Sternocleidomastoid (tissue), 1 donor: Measurements from ENCODE around the gene PRDM11.

GRCh38 chr11:44584709-44585353 is 19.4 kb downstream of the CD82 start:
- PRO-cap: no peak

GRCh38 chr11:44590642-44591807 is 25.6 kb downstream of the CD82 start:
- PRO-cap: no peak

DNA sequence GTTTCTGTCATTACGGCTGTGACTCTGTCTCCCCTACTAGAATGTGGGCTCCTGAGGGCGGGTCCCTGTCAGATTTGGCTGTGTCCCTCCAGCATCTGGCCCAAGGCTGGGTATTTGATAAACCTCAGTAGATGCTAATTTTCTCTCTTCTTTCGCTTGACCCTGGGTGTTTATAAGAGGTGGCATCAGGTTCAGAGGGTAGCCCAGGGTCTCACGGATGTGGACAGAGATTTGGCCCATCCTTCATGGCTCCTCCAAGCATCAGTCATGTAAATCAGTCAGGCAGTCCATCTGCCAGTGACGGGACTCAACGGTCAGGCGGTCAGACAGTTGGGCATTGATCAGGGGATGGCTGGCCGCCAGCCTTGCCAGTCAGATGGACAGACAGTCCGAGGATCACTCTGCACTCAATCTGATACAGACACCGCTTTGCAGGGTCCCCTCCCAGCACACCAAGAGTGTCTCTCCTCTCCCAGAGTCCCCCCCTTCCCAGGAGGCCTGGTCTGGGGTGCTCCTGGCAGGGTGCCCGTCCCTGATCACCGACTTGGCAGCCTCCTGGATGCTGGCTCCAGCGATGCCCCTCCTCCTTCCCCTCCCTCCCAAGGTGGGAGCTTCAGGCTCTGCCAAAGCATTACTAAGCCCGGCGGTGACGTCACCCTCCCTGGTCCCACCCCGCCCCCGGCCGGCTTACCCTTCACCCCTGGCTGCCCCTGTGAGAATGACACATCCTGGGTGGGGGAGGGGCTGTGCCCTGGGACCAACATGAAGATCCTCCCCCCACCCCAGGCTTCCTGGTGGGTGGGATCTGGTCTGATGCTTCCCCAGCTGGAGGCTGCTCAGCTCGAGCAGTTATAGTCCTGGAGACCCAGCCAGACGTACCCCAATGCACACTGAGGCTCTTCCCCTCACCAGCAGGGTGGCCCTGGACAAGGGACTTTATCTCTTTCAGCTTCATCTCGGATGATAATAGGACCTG is 69.0 kb downstream of the CD82 start:
- PRO-cap: no peak

DNA sequence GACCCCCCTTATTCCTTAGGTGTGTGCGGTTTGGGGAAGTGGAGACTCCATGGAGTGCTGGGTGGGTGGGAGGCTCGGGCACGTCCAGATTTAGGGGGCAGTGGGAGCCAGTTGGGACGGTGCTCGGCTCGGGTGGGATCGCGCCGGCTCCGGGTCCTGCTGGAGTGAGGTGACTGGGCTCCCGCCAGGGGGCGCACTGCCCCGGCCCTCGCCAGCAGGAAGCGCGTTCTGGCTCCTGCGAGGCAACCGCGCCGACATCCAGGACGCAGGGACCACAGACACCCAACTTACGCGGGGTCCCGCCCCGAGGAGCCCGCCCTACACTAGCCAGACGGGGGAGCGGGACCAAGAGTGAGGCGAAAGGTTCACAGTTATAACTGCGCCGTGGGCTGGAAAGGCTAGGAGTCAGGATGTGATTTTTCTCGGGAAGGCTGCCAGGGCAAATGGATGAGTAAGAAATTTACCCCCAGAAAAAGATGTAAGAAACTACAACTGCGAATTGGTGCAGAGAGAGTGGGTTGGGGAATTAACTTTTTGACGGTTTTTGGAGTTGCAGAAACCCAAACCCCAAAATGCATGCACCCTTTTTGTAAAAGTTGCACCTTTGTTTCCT is 1.2 kb downstream of the TSPAN18 start:
- PRO-cap: unidirectional peak, minus-strand start at position 166 of the sequence

DNA sequence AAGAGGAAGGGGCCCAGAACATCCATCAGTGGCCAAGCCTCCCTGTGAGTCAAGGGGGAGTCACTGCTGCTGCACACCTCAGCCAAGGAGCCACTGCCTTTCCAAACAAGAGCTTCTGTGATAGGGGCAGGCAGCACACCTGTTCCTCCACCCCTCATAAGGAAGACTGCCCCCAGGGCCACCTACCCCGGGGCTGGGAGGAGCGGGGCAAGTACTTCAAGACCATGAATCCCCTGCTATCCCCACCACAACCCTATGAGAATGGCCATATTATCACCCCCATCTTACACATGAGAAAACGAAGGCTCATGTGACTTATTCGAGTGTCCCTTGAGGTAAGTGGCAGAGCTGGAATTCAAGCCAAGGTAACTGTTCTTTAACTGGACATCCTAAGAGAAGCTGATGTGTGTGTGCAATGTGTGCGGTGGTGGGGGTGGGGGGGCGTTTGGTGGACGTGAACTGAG is 5.6 kb downstream of the TP53I11 start:
- PRO-cap: no peak

- PRO-cap: no peak
Measured at GRCh38 chr11:44945787-44946989, 4.5 kb downstream of the TP53I11 start.

DNA sequence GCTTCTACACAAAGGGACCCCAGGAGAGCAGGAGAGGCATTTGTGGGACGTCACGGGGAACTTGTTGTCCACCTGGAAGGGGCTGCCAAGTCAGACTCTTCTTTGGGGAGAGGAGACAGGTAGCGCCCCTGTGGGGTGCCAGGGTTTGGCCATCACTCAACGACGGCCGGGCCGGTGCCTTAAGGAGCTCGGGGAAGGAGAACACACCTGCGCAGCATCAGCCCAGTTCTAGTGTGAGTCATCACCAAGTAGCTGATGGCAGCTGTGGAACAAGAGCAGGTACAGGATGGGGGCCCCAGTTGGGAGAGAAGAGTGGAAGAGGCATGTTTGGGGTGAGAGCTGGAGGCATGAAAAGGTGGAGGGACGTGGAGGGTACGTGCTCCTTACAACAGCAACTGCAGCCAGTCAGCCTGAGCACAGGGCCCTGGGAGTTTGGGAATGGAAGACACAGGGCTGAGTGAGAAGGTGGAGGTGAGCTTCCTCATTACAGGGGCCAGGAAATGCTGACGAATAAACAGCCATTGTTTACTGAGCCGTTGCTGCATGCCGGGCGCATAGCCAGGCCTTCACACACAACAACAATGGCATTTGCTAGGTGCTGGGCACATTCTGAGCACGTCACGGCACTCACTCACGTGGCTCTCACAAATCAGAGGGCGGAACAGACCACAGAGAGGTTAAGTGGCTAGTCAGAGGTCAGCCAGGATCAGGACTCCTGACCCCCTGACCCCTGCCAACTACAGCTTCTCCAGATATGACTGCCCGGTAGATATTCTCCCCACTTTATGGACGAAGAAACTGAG is 29.1 kb upstream of the TP53I11 start:
- PRO-cap: no peak

- PRO-cap: no peak
Measured at GRCh38 chr11:45080059-45080615, 66.3 kb upstream of the PRDM11 start.

GRCh38 chr11:45094276-45094701 is 52.1 kb upstream of the PRDM11 start:
- PRO-cap: no peak

DNA sequence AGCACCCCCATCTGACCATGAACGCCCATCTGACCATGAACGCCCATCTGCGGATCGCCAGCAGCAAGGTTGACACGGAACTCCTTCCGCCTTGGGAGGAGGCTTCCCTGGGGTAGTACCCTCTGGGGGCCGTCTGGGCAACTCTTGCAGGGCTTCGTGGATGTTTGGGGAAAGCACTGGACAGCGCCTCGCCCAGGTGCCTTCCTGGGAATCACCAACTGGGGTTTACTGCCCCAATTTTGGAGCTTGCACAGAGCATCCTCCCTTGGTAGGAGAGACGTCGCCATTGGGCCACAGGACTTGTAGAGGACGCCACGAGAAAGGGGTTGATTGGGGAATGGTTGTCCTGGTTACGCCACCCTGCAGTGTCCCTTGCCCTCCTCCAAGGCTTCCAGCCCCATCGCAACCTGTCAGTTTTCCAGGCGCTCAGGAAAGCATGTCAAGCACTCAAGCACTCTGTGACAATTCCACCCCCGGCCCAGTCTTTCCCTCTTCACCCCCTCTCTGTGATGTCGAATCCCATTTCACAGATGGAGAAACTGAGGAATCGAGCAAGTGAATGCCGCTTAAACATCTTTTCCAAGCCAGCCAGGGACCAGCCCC is 944 bp upstream of the PRDM11 start:
- PRO-cap: no peak

- PRO-cap: bidirectional peak, plus-strand start at chr11:45146533, minus-strand start at chr11:45146587; bidirectional peak, plus-strand start at chr11:45146669, minus-strand start at chr11:45146837; bidirectional peak, plus-strand start at chr11:45147343, minus-strand start at chr11:45147174
Measured at GRCh38 chr11:45146361-45147433, at the start of gene PRDM11. Gene PRDM11 (plus strand): TSS chr11:45146639.

DNA sequence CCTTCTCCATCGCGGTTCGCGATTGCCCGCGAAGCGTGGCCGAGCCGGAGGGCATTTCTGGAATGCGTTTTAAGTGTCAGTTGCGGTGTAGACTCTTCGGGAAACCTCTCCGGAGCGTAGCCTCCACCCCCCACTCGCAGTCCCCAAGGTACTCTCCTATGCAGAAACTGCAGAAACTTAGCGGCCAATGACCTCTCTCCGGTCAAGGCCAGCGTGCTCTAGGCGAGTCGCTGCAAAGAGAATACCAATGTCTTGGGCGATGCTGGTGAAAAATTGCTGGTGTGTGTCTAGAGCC is 942 bp downstream of the PRDM11 start:
- PRO-cap: no peak

DNA sequence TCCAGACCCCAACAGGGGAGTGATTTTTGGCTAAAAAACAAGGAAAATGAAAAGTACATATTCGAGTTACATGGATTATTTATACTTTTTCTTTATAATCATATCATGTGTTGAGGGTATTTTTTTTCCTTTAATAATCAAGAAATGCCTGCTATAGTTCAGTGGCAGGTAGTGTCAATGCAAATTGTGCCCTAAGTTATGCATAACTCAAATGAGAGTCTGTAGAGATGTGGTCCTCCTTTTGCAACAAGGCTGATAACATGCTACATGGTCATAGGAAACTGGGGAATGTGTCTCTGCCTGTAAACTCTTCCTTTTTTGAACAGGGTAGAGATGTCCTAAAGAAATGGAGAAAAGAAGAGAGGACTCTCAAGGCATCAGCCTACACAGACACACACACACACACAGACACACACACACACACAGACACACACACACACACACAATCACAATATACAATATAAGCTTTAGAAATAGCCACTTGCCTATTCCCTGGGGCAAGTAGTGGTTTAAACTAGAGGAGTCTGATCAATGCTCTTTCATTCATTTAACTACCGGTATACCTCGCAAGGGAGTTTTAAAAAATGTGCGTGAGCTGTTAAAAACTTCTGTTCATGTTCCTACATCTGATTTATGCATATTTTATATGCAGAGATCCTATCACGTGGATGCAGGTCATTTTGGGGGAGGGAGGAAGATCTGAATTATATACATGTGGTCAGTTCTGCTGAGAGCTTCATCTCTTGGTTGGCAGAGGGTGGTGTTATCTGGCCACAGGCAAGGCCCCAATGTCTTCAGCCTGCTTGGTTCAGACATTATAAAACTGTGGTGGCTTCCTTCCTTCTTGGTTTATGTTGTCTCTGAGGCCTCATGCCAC is 56.8 kb downstream of the SYT13 start:
- PRO-cap: no peak

DNA sequence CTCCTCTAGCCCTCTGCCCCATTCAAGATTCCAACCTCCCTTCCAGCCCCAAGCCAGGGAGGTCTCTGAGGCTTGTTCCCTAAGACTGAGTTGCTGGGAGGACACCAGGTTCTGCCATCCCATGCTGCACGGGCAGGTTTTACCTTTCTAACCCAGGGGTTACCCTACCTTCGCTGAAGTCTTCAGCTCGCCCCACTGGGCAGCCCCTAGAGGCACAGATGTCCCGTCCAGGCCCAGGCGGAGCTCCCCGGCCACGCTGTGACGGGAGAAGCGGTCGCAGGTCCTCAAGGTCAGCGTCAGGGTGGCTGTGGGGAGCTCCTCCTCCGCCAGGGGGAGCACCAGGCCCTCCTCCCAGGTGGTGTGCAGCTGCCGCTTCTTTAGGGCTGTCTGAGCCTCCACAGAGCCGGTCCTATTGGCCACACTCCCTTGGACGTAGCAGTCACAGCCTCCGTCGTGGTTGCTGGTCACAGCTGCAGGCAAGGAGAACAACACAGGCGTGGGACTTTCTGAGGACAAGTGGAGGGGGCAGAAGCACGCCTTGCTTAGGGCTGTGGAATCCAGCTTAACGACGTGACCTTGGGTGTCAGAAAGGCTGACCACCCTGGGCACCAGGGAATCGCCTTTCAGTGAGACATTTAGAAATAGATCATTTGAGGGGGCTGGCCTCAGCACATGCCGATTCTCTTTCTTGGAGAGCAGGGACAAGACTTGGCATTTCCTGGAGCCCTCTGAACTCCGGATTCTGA is 33.7 kb downstream of the SYT13 start:
- PRO-cap: no peak

DNA sequence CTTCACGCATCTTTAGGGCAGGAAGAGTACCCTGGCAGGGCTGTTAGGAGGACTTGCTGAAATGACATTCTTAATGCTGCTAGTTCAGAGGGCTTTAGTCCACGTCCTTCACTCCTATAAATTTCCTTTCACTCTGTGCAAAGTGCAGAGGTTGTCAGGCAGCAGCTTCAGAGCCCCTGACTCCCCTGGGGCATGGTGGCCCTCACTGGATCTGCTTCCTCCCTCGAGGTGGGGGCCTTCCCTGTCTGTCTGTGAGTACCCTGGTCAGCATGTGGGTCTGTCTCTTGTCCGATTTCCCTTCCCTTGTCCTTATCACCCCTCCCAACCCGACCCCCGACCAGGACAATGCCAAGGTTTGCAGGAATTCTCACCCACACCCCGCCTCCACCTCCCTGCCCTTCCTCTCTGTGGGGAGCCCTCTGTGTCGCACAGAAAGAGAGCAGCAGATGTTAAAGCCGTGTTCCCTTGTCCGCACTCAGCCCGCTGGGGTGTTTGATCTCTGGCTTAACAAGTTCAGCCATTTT is 124.5 kb upstream of the SYT13 start:
- PRO-cap: no peak

- PRO-cap: no peak
Measured at GRCh38 chr11:45721907-45722484, 56.6 kb upstream of the CHST1 start.

GRCh38 chr11:45771793-45772497 is 33.0 kb upstream of the SLC35C1 start:
- PRO-cap: unidirectional peak, minus-strand start at chr11:45772064

DNA sequence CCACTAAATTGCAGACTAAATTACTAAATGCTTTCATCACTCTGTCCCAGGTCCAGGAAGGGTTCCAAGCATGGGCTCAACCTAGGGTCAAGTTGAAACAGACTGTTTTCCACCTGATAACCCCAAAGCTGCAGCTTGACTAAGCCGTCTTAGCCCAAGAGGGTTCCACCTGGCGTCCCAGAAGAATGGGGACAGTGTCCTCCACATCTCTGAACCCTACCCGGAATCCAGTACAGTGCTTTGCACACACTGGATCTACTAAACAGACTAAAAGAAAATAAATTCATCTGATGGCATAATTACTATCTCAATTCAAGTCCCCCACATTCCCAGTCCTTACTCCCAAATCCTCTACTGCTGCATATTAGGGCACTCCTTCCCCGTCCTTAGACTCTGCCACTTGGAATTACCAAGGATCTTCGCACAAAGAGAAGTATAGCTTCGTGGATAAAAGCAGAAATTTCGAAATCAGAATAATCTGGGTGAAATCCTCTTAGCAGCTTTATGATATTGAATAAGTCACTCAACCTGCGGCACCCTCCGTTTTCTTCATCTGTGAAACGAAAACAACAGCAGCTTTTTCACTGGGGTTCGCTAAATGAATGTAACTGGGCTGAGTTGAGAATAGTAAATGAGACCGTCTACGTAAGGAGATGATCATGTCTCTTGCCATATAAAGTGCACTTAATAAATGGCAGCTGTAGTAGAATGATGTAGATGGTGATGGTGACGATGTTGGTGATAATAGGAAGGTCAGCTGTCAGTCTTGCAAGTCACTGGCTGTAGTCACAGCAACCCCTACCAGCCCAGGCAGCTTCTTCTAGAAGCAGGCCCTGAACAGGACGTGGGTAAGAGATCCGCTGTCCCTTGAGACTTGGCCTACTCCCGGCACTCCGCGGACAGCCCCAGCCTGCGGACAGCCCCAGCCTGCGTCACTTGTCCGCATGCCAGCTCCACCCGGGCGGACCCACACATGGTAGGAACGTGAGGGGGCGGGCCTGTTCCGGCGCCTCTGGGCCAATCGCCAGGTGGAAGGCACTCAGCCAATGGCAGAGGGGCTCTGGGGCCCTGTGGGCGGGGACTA is 627 bp upstream of the CRY2 start:
- PRO-cap: bidirectional peak, plus-strand start outside the sequence, minus-strand start at position 876 of the sequence

- PRO-cap: bidirectional peak, plus-strand start at chr11:45848795, minus-strand start at chr11:45848686
Measured at GRCh38 chr11:45848524-45849352, 1.5 kb downstream of the CRY2 start.

- PRO-cap: no peak
Measured at GRCh38 chr11:46042969-46043735, 78.1 kb downstream of the PHF21A start.